Aorta (tissue), 1 donor: ENCODE results near the genes MRPL10 and SNX11.

DNA sequence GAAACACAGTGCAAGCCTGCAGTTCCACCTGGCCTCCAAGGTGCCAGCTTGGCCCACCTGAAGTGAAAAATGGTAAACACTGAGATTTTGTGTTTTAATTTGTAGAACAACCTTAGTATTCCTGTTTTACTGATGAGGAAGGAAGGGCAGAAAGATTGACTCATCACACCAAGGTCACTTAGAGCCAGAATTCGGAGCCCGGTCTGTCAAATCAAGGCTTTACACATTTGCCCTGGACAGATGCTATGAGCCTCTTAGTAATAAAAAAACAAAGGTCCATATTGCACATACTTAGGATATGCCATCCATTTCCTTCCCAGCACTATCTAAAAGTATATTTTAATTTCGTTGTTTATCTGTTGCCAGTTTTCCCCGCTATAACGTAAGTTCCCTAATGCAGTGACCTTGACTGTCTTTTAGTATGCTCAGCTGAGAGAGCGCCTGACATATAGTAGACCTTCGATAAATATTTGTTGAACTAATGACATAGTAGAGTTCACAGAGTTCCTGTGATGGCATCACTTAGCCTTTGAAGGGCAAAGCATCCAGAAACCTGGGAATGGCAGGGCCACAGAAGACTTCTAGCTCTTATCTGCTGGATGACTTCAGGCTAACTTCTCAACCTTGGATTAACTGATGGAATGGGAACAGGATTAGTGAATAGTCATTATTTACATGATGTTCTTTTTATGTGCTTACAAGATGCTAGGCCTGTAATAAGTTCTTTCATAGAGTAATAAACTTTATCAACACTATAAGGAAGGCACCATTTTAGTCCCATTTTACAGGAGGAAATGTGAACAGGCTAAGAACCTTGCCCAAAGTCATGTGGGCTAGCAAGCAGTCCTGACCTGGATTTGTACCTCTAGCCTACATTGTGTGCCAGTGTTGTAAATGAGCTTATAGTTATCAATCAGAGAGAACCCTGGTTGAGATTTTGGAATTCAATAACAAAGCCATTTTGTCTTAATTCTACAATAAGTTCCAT lies 7.0 kb upstream of the TBKBP1 start:
- PRO-cap: no peak

- PRO-cap: bidirectional peak, plus-strand start at chr17:47831656, minus-strand start at chr17:47831526
Measured at GRCh38 chr17:47830934-47831863, at the start of gene MRPL10. Gene MRPL10 (minus strand): TSS chr17:47831541.

DNA sequence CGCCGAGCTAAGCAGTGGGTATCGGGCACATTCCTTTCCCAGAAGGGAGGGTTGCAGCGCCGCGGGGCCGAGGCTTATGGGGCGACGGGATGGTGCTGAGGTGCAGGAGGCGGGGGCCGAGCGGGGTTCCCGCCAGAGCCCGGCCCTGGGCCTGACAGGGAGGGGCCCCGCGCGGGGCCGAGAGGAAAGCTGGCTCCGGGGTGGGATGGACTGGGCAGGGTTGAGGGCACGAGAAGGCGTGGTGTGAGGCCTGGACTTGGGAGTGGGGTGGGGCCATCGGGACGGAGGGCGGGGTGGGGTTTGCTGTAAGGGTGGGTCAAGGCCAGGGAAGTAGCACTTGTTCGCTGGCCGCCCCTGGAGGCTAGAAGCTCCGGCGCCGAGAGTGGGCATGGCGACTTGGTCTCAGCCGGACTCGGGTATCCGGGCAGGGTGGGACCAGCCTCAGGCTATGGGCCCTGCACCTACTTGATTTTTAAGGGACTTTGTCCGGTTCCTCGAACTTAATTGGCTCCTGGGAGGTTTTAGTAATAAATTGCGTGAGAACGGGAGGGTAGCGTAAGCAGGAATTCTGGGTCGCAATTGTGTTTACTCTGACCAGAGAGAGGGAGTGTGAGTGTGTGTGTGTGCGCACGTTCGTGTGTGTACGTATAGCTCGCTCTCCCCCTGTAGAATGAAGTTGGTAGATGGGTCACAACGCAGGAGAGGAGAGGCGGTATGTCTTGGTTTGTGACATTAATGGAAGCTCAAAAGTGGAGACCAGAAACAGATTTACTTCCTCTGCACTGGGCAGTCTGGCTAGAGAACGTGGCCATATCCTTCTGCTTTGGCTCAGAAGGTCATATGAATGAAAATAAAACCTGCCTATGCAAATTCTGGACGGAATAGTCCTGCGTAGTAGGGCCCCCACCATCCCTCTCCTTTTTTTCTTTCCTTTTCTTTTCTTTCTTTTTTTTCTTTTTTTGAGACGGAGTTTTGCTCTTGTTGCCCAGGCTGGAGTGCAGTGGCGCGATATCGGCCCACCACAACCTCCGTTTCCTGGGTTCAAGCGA lies 614 bp downstream of the NFE2L1 start:
- PRO-cap: bidirectional peak, plus-strand start at position 364 of the sequence, minus-strand start at position 153 of the sequence; bidirectional peak, plus-strand start at position 691 of the sequence, minus-strand start at position 672 of the sequence

DNA sequence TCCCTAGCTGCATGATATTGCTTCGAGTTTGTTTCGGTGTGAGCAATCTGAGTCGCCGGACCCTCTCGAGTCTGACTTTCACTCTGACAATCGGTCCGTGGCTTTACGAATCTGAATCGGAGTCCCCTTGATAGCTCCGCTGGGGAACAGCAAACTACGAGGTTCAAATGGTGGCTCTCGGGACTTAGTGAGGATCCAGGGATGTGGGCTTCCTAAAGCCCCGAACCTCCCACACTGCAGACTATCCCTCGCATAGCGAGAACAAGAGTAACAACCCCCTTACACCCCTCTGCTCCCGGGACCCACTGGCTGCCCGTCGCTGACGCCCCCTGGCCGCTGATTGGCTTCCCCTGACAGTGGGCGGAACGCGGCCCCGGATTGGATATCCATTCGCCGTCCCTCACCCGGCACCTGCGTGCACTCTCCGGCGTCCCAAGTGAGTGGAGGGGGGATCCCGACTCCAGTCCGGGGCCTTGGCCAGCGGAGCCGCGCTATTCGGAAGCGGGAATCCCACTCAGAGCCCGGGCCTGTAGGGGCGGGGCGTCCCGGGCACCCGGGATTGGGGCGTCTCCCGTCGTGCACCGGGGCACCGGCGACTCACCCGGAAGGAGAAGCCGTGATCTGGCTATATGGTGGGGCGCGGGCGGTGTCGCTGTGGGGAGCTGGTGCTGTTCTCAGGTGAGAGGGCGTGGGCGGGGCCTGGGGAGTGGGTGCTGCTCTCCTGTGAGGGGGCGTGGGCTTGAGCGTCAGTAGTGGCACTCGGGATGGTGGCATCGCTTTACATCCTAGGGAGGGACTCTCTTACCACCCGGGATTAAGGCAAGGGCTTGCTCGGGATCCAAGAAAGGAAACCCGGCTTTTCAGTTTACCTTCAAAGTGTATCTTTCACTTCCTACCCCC lies at the start of gene SNX11:
Gene SNX11 (plus strand): TSS at position 606 of the 900 bp plus-strand sequence.
- PRO-cap: bidirectional peak, plus-strand start at position 630 of the sequence, minus-strand start at position 254 of the sequence

GRCh38 chr17:48539166-48539681 lies 5.7 kb downstream of the HOXB2 start:
- PRO-cap: unidirectional peak, plus-strand start at chr17:48539383

GRCh38 chr17:48541680-48542071 lies 3.2 kb downstream of the HOXB2 start:
- PRO-cap: bidirectional peak, plus-strand start at chr17:48541990, minus-strand start at chr17:48541814

DNA sequence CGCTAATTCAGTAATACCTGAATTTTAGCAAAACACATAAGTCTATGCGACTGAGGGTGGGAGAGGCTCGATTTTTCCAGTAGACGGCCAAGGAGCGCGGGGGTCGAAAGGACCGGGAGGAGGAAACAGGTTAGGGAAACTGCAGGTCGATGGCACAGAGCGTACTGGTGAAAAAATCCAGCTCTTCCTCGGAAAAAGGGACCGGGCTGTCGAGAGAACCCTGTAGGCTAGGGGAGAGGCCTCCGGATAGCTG lies 2.0 kb downstream of the HOXB2 start:
- PRO-cap: no peak

DNA sequence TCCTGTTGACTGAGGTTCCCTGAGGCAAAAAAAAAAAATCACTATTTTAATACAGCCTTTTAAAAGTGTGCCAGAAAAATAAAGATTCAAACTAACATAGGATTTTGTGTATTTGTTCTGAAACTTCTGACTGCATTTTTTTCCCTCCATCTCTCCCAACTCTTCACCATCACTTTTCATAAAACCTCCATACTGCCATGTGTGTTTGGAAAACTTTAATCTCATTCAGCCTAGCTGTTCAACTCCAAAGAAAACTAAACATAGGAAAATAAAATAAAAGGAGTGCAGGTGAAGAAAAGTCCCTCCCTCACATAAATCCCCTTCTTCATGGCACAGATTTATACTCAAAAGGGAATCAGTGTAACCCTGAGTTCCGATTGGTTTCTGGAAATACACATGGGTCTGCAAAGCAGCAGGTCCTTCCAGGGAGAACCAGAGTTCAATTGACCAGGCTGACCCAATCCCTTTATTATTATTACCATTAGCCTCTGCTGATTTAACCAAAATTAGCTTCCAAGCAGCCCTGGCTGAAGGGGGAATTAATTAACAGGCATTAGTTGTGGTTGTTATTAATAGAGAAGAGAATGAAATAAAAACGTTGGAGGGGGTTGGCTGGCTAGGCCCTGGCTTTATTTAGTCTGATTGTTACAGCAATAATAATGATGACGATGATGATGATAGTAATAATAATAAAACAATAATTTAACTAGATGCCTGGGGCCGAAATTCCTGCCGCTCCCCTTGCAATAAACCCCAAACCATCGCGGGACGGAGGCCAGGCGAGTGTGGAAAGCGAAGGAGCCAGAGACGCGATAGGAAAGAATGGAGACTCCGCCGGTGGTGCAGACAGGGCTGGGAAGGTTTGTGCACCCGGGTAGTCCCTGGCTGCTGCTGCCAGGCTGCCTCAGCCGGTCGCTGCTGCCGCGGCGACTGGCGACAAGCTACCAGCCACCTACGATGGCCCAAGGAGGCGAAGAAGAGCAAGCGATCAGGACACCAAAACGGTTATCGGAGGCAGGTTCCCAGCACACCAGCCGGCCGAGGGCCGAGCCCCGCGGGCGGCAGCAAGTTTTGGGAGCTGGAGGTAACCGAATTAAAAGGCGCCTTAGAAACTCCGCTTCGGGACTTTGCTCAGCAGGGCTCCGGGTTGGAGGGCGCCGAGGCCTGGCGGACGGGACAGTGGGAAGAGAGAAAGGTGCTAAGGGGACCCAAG lies 9.2 kb upstream of the HOXB2 start:
- PRO-cap: no peak

DNA sequence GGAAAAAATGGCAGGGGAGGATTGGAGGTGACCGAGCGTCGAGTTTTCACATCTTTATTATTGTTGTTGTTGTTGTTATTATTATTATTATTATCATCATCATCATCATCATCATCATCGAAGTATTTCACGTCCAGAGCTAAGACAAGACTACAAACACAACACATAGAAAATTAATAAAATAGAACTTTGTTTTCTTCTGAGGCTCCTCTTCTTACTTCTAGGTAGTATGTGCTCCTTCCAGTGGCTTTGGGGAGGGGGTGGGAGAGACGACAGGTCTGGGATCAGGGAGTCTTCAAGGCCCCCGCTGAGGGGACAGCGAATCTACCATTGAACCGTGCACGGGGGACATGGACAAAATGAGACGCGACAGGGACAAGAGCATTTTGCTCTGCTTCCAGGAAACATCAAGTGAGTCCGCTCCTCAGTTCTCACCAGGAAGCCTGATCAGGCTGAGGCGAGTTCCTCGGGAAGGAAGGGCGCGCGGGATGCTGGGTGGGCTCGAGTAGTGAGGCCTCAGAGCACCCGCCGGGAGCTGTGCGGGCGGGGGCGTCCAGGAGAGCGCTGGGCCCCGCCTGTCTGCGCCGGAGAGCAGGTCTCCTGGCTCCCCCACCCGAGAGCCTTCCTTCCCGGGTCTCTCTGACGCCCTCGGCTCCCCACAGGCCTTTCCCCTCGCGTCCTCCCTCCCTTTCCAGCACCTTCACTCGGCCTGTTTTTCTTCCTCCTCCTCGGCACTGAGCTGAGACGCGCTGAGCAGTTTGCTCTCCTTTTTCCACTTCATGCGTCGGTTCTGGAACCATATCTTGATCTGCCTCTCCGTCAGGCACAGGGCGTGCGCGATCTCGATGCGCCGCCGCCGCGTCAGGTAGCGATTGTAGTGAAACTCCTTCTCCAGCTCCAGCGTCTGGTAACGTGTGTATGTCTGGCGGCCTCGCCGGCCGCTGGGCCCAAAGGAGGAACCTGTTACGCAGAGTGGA lies 2.4 kb upstream of the HOXB5 start:
- PRO-cap: no peak

DNA sequence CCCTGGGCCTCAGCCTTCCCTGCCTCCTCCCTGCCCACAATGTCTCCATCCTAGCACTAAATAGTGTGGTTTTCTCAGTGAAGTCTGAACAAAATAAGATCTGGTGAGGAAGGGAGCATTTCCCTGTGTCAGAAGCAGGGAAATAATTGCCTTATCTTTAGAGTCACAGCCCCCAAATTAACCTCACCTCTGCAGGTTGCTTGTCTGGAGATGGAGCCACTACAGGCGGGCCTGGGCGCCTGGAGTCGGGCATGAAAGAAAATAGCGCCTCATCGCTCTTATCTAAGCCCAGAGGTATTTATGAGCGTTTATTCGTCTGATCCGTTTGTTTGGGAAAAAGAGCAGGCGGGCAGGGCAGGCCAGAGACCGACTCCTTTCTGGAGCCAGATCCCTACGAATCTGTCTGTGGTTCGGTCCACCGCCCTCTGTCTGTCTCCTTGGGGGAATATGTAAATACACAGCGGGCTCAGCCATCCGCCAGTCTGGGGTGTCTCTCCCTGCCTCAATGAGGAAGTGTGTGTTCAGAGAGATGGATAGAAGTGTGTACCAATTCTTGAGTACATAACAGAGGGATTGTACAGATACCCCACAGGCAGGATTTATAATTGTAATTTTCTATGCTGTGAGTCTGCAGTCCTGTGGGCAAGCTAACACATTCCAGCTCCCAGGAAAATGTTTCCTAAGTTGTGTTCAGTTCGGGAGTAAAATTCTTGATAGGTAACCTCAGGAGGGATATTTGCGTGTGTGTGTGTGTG lies 4.4 kb downstream of the HOXB6 start:
- PRO-cap: no peak

DNA sequence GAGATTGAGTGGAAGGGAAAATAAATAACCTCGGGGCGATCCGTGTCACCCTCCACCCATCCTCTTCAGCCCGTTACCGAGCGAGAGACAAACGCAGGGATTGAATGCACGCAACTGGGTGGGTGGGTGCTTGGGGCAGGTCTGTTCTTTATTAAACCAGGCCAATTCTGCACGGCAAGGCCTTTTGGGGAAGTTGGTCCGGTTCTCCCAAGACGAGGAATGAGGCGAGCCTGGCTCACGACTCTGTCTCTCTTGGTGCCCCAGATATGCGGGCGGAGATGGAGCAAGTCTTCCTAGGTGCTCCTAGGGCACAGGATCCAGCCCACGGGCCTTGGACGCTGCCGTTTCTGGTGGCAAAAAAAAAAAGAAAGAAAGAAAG lies 430 bp upstream of the HOXB7 start:
- PRO-cap: bidirectional peak, plus-strand start outside the sequence, minus-strand start at position 221 of the sequence

DNA sequence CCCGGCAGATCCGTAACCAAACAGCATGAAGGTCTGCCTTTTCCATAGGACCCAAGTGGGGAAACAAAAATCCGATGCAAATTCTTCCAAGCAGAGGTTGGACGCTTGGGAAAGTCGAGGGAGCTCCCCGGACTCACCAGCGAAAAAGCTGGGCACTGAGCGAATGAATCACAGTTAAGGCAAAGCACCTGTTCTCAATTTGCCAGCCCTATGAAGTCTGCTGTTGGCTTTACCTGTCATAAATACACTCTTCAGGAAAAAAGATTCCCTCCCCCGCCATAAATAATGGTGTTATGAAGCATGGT lies 2.1 kb upstream of the HOXB9 start:
- PRO-cap: no peak

DNA sequence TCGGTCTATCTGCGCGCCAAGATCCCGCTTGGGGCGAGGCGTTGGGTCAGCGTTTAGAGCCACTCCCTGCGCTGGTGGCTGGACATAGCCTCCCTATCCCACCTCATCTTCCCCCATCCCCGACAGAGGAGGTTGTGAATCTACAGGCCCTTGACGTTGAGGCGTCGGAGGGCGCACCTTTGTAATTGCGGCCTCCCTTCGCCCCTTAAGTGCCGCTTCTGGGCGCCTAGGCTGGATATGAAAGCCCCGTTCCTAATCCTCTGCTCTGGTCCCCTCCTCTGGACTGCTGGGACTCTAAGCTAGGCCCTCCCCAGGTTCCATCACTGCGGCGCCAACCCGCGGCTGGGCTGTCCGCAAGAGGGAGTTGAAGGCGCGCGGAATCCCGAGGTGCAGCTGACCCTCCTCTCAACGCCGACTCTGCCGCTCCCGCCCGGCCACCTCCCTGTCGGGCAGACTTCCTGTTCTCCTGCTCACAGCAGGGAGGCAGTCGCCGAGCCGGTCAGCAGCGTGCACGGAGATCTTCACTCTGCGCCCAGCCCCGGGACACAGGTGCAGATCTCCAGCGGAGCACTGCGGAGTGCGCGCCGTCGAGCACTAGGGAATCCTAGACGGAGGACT lies 16.1 kb upstream of the HOXB9 start:
- PRO-cap: no peak

DNA sequence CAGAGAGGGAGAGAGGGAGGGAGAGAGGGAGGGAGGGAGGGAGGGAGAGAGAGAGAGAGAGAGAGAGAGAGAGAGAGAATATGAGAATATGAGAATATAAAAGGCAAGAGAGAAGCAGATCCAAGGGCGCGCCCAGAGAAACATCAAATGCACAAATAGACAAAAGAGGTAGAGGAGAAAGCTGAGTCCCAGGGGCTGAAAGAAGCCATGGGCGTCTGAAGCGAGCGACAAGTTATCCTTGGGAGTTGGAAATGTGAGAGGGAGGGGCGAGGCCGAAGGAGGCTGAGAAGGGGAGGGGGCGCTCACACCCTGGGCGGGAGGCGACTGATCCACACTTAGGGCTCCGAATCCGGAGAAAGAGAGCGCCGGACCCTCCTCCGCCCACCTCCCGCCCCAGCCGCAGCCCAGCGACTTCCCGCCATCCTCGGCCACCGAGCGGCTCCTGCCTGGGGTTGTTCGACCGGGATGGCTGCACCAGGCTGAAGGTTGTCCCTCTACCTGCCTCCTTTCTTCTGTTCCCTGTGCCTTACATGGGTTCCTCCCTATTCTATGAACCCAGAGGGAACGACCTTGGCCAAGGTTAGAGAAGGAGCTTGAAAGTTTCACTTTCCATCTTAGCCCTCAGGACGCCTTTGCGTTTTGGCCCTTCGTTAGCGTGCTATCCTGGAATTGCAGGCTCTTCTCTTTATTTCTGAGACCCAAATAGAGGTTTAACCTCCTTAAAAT lies 21.1 kb upstream of the HOXB9 start:
- PRO-cap: no peak

DNA sequence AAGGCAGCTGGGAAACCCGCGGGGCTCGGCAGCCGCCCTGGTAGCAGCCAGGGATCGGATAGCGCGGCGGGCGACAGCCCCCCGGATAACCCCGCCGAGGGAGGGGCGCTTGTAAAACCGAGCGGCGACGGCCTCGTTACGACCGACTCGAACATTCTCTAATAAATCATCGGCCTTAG lies 3.0 kb downstream of the PRAC1 start:
- PRO-cap: no peak

DNA sequence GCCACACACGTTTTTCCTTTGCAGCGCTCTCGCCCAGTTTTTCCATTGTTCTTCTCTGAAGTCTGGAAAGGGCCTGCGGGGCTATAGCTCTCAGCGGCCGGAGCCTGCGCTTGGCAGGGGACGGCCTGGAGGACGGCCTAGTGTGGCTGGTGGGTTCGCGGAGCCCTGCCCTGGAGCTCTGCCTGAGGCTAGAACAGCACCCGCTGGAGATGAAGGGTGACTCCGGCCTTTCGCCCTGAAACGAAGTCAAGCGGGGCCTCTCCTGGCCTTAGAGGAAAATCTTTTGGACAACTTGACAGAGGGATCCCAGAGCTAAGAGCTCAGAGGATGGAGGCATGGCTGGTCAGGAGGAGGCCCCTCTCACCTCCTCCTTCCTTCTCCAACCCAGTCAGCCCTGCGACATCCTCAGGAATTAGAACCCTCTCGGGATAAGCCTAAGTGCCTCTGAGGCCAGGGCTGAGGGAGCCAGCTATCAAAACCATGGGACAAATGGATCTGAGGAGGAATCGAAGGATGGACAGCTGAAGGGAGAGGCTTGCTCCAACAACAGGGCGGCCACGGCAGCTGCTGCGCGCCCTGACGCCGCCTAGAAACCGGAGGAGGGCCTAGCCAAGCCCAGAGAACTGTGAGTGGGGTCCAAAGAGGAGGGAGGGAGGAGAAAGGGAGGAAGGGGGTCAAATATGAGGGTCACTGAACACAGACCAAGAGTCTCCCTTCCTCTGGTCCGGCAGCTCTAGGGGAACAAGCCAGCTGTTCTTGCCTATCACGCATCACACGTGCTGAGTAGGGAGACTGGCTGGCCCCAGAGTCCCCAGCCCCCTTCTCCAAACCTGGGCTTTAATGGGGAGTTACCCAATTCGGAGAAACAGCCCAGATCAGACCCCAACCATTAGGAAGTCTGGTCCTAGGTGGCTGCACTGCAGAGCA lies 5.7 kb upstream of the HOXB13 start:
- PRO-cap: no peak

GRCh38 chr17:48800967-48801286 lies 16.1 kb downstream of the TTLL6 start:
- PRO-cap: no peak

DNA sequence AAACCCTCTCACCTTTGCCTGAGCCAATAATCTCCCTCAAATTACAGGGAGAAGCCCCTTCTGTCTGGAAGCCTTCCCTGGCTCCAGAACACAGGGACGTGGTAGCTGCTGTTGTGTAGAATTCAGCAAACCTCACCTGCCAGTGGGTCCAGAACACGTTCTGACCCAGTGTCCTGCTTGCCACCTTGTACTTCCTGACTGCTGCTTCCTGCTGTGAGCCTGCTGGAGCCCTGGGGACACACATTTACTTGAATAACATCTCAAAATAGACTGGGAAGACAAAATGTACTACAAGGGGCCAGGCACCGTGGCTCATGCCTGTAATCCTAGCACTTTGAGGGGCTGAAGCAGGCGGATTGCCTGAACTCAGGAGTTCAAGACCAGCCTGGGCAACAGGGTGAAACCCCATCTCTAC lies 20.5 kb upstream of the ATP5MC1 start:
- PRO-cap: no peak

- PRO-cap: no peak
Measured at GRCh38 chr17:48910204-48910872, 2.1 kb downstream of the UBE2Z start.

- PRO-cap: no peak
Measured at GRCh38 chr17:48920840-48921769, 12.9 kb downstream of the UBE2Z start.